ENCODE results near the genes RGS4 and RGS5.

DNA sequence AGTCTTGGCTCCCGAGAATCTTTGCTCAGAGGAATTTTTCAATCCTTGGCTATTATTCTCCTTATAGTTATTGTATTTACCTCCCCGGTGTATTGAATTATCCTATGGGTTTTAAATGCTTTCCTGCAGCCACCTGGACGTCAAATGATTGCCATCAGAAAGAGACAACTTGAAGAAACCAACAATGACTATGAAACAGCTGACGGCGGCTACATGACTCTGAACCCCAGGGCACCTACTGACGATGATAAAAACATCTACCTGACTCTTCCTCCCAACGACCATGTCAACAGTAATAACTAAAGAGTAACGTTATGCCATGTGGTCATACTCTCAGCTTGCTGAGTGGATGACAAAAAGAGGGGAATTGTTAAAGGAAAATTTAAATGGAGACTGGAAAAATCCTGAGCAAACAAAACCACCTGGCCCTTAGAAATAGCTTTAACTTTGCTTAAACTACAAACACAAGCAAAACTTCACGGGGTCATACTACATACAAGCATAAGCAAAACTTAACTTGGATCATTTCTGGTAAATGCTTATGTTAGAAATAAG, 6.4 kb upstream of the HSPA6 start:
- RRBS = no CpG with 5 or more reads among the region's 9 CpGs

GRCh38 chr1:161530469-161531479, 6.4 kb downstream of the HSPA6 start:
- RRBS = no CpG with 5 or more reads among the region's 59 CpGs

DNA sequence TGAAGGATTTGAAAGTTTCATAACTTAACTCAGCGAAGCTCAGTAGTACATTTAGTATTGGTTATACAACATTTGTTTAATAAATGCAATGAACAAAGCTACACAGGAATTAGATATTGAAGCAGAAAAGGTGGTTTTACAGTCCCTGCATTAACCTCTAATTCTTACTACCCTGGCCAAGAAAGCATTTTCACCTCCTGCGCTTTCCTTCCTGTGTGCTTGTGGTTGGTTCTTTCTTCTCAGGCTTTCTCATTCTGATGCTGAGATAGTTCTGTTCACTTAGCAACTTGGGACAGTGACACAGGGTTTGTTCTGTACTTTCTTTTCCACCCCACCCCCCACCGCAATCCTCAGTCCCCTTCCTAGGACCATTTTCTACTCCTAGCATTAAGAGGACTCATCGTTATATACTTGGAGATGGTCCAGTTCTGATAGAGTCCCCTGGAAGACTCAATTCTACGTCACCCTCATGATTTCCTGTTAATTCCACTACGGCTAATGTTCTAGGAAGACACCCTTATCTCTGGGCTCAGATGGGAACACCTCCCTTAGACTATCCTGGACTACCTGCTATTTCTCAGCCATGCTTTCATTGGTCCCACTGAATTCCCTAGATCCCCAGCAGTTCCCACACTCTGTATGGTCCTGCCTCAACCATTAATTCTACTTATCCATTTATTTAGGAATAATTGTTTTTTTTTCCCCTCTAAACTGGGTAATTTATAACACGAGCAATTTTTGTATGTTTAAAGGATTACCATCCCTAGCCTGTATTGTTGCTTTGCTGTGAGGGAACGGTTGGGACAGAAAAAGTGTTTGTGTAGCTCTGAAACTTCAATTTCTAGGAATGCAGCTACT, 7.4 kb downstream of the FCGR3A start:
- RRBS = no CpG with 5 or more reads among the region's 8 CpGs

- RRBS = no CpG with 5 or more reads among the region's 1 CpG
Measured at GRCh38 chr1:161791402-161791672, 25.2 kb downstream of the ATF6 start.

DNA sequence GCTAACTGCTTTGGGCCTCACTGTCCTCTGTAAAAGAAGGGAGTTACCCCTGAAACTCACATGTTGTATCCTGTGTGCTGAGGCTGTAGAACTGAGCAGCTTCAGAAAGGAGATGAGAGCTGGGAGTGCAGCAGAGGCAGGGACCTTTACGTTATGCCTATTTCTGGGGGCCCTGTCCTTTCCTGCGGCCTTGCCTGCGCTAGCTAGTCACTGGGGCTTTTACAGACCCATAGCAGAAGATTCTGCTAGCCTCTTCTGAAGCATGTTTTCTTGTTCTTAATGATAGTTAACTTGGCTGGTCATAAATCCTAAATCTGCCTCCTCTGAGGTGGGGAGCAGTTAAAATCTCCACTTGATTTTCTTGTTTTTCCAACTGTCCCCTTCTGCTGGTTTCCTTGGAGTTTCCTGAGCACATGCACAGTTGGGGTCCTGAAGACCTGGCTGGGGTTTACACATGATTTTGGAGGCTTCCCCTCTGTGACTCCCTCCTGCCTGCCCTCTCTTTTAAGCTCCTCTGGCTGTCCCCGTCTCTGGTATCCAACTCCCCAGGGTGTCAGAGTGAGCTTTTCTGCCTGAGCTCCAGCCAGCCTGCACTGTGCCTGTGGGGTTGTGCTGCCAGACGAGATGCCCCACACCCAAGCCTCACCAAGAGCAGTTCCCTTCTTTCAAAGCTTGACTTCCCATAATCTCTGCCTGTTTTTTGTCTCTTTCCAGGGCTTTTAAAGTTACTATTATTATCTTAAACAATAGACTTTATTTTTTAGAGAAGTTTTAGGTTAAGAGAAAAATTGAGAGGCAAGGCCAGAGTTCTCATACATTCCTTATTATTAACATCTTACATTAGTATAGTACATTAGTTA, 76.7 kb downstream of the NOS1AP start:
- RRBS = no CpG with 5 or more reads among the region's 5 CpGs

GRCh38 chr1:162196965-162197501, 127.5 kb downstream of the NOS1AP start:
- RRBS = no CpG with 5 or more reads among the region's 12 CpGs

DNA sequence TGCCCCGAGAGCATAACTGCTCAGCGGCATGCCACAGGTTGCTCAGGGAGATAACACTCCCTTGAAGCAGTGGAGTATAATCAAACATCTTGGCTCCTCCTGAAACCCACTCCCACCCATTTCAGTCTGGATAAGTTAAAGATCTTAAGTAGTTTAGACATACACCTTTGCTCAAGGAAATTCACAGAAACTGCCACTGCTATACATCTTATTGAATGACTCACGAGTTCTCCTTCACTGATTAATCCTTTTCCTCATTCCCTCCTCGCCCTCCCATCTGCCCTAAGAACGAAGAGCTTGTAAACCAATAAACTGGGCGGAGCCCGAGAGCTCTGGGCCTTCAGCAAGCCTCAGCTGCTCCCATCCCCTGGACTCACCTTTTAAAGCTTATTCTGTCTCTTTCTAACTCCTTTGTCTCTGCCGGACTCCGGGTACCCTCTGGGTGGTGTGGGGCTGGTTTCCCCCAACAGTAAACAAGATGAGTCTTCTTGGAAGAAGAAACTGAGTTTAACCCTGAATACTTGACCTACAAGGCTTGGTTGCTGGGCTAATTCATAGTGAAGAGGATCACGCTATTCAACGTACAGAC, 7.6 kb upstream of the SH2D1B start:
- RRBS = no CpG with 5 or more reads among the region's 11 CpGs

DNA sequence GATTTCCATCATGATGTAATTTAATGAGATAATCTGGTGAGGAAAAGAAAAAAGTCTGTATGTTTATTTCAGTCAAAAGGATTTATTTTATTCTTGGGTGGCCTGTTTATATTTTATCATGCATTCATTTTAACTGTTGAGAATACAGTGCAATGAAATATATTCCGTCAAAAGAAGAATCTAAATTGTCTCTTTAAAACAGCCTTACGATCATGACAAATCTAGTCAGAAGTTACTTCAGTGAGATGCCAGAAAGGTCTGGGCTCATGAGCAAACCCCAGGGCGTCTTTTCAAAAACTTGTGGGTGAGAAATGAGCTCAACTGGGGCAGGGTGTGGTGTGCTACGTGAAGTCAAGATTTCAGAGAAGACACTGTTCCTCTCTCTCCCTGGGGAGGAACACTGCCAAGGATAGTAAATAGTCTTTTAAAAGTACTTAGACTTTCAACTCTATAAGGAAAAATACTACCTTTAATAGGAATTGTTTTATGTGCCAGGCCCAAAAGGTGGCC, 13.4 kb upstream of the UAP1 start:
- RRBS = no CpG with 5 or more reads among the region's 4 CpGs

DNA sequence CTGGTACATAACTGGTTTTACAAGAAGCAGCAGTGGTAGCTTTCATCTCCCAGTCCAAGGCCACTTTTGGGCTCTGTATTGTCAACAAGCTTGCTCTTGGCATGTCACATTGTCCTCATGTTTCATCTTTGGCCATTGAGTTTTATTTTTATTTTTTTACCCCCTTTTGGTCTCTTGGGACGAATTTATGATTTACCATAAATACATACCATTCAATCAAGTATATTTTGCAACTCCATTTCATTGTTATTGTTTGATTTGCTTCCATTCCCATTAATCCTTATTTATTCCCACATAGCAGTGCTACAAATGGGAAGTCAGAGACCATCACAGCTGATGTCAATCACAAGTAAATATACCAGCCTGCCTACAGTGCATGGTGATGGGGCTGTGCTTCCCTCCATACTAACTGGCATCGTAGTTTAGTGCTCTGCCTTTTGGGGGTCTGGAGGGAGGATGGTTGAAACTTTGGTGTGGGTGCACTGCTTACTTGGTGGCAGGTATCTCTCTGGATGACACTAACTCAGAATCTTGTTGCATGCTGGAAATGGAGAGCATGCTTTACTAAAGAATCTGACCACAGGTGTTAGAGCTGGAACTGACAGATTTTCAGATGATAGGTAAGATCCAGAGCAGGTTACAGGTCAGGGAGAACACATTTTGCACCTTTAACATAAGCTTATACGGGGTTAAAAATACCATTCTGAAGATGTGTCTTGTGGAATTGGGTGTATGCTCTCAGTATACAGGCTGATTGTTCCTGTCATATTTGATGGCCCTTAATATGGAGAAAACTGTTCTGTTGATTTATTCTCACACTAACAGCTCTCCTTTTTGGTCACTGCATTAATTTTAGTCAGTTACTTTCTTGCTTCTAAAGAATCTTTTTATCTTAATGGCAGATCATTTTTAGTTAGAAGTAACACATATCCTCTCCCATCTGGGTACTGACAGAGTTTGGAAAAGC, 31.2 kb downstream of the UAP1 start:
- RRBS = no CpG with 5 or more reads among the region's 3 CpGs

- RRBS = no CpG with 5 or more reads among the region's 2 CpGs
Measured at GRCh38 chr1:162626728-162626916, 5.6 kb upstream of the DDR2 start.

DNA sequence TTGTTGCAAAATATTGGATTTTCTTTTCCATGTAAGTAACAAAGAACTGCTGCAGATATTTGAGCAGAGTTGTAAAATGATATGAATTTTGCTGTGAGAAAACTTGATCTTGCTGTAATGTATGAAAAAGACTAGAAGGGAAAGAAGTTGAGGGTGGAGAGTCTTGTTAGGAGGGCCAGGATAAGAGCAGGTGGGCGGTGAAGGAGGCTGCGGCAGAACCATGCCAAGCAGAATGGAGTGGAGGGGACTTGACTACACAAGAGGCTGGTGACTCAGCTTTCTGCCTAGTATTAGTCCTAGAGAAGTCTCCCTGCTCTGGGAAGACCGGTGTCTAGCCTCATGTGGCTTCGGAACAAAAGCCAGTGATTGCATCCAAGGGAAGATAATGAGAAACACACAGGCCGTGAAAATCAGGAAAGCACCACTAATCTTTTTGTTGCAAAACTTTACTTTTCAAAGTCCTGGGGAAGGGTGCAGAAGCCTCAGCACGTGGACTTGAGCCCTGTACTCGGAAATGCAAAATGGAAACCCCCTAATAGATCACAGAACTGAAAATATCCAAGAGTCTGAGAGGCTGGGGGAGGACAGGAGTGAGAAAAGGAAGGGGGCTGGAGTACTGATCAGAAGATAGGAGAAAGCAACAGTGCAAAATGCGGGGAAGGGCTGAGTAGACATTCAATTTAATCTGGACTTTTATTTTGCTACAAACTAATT, 31.3 kb downstream of the DDR2 start:
- RRBS = no CpG with 5 or more reads among the region's 8 CpGs

GRCh38 chr1:163069109-163069580, at the start of gene RGS4:
TSS of gene RGS4 (plus strand) at chr1:163069361.
- RRBS = no CpG with 5 or more reads among the region's 13 CpGs

DNA sequence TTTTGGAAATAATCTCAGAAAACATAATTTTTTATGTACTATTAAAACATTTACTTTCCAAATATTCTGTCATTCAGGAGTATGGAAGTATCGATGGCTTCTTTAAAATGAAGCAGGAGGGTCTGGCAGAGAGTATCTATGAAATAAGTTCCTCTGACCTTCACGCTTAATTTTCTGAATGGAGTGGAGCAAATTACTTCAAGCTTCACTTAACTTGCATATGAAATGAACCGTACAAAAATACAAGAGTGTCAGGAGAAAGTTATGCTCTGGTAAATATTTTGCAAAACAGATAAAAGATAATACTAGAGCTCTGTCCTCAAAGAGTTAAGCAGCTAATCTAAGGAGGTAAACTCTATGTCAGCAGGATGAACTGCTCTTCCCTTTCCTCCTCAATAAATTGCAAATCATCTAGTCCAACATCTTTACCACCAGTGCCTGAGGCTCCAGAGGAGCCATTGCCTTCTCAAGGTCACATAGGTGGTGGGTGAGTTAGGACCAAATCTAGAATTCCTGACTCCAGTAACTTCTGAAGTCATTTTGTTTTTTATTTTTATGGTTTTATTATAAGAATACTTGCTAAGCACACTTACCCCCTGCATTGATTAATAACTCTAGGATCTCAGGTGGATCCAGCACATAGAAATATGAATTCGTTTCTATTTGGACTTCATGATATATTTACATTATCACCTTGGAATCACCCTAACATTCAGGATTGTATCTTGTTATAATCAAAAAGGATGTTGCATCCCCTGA, 1.5 kb downstream of the RGS4 start:
- RRBS = no CpG with 5 or more reads among the region's 4 CpGs

- RRBS = no CpG with 5 or more reads among the region's 4 CpGs
Measured at GRCh38 chr1:163071963-163072247, 2.7 kb downstream of the RGS4 start.

DNA sequence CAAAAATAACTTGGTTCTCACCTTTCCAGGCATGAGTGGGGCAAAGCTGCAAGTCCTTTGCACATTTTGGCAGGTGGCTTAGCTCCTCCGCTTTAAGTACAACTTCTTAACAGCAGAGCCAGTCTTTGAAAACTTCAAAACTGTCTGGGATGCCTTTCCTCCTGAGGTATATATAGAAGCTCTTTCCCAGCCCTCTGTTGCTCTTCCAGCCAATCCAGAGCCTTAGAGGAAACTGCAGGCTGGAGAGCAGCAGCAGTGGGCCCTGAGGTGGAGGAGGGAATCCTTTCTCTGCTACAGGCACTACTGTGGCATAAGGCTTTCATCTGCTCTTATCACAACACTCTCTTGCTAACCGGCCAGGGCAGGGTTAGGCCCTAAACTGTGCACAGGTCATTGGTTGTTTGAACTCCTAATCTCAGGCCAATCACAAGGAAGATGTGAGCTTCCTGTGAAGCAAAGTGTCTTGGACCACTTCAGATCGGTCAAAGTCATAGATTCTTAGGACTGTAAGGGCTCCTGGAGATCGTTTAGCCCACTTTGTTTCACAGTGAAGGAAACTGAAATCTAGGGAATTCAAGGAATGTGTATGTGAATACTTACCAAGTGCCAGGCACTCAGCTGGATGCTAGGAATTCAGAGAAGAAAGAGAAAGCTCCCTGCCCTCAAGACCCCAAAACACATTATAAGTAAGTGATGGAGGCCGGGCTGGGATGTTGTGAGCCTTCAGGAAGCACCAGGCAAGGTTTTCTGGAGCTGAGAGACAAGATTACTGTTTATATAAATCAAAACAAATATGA, at the start of gene RGS5:
TSS of gene RGS5 (minus strand) at position 146 of the 797 bp plus-strand sequence.
- RRBS = no CpG with 5 or more reads among the region's 5 CpGs

DNA sequence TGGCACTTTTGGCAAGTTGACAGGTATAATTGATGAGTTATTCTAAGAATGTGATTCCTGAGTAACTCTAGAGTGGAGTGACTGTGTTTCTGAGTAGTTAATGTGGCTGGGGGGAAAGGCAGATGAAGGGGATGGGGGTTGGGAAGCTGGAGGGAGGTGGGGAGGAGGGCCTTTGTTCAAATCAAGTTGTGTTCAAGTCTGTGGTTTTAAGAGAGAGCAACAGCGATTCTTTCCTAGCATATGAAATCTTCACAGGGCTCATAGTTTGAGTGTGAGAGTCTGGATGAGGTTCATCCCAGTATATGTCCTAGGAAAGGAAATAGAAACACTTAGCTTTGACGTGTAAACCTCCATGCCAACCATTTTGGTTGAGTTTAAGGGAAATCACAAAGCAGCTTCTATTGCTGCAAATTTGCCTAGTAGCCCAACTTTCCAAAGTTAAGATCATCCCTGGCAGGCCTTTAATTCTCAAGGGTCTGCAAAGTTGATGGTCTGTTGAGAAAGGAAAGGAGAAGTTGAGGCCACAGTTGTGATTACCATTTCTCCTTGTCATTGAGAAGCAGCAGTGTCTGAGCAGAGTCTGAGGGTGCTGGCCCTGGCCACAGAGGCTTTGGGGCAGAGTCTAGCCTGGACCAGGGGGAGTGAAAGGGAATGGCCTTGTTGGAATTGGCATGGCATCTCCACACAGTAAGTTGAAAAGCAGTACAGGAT, 33.1 kb downstream of the PBX1 start:
- RRBS = no CpG with 5 or more reads among the region's 2 CpGs

DNA sequence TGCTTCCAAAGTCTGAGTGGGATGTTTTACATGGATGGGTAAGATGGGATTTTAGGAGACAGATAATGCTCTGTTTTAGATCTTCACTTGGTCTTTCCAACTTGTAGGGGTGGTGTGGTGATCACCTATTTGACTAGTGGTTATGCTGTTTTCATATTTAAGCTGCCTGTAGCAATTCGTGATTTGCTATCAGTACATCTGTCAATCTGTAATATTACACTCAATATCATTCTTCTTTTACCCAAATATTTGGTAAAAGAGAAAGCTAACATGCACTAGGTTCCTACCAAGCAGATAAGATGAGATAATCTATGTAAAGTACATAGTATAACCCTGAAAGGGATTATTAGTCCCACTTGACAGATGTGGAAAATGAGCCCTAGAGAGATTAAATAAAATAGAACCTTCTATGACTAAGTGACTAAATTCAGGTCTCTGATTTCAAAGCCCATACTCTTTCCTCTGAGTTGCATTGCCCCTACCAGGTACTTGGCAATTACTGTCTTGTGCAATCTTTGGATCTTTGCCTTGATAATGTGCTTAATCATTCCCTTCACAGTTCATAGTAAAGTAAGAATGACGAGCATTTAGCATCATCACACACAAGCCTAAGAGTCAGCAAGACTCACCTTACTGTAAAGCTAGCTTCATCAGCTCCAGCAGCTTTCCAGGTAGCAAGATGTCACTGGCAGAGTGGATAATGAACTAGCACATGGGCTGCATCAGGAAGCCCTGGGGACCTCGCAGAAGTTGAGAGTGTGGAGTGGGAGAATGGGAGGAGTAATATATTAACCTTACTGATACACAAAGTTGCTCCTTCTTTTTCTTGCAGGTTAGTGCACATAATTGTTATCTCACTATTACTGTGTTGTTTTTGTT, 71.5 kb downstream of the PBX1 start:
- RRBS = no CpG with 5 or more reads among the region's 3 CpGs

DNA sequence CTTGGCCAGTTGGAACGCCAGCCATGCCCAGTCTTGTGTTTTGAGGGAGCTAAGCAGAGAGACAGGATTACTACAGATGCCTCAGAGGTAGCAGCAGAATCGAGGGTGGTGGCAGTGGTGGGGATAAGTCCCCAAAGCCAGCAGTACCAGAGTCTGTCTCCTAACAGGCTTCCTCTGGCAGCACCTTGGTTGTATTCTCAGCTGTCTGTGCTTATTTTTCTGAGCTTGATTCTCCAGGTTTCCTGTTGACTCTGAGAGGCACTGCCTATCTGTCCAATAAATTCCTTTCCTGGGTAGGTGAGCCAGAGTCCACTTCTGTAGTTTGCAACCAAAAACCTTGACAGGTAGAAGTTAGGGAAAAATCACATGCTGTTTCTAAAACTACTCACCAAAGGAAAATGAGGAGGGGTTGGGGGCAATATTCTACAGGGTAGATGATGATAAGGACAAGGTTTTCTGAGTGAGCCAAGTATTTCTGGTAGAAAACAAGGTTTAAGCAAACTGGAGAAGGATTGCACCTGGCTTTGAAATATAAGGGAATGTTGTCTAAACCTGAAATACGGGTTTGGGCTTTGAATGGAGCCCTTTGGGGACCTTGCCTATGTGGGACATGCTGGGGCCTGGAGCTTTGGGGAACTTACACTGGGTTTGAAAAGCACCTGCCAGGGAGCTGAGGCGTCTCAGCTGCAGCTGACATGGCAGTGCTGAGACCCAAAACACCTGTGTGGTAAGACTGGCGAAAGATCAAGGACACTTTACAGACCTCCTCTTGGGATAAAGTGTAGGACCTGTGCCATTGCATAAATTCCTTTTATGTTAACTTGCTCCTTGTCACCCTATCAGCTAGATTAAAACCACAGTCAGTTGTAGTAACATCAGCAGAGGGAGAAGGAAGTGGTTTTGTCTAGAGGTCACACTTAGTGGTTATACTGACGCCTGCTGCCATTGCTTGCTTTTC, 101.0 kb downstream of the PBX1 start:
- RRBS = no CpG with 5 or more reads among the region's 6 CpGs

- RRBS = no CpG with 5 or more reads among the region's 2 CpGs
Measured at GRCh38 chr1:164686053-164686496, 127.1 kb downstream of the PBX1 start.

- RRBS = no CpG with 5 or more reads among the region's 9 CpGs
Measured at GRCh38 chr1:164720729-164721616, 162.0 kb downstream of the PBX1 start.